ENCODE measurements around a stretch of chr2.

GRCh38 chr2:175855645-175856308, 146.3 kb downstream of the LNPK start:
- PRO-cap = no peak

- PRO-cap = no peak
Measured at GRCh38 chr2:175953149-175953772, 48.8 kb downstream of the LNPK start.

- PRO-cap = no peak
Measured at GRCh38 chr2:176096189-176096974, 3.2 kb upstream of the HOXD12 start.

GRCh38 chr2:176098093-176098574, 1.5 kb upstream of the HOXD12 start:
- PRO-cap = no peak

GRCh38 chr2:176111244-176111785, 4.2 kb downstream of the HOXD11 start:
- PRO-cap = no peak

DNA sequence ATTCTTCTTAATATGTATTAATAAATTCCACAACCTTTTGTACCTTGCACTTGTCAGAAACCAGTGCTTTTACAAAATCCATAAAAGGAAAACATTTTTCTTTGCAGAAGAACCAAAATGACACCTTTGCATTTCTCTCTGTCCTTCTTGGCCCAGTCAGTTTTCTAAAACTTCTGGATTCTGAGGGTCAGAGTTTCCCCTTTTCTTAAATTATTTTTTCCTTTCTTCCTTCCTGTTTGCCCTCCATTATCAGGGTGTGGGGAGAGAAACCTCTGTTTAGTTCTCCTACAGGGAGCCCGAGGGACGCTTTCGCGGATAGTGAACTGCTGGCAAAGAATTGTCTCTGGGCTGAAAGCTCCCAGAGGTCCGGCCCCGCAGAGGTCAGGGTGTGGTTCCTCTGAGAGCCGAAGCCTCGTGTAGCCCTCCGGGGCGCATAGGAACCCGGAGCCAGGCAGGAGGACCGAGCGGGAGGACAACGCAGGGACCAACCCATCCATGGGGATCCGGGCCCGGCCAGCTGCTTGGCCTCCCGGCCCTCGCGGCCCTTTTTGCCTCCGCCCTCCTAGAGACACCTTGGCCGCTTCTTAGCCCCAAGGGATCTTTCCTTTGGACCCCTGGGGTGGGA, 833 bp upstream of the HOXD10 start:
- PRO-cap = no peak

DNA sequence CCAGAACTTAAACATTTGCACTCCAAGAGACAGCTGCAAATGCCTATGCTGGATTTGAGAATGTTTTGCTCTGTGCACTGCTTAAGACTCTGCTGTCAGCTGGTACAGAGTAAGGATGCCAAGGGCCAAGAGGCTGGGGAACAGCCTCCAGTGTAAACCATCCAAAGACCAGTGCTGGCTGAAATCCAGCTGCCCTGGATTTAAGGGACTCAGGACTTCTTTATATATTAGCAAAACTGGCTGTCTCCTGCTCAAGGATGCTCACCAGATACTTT, 3.9 kb downstream of the HOXD8 start:
- PRO-cap = no peak

DNA sequence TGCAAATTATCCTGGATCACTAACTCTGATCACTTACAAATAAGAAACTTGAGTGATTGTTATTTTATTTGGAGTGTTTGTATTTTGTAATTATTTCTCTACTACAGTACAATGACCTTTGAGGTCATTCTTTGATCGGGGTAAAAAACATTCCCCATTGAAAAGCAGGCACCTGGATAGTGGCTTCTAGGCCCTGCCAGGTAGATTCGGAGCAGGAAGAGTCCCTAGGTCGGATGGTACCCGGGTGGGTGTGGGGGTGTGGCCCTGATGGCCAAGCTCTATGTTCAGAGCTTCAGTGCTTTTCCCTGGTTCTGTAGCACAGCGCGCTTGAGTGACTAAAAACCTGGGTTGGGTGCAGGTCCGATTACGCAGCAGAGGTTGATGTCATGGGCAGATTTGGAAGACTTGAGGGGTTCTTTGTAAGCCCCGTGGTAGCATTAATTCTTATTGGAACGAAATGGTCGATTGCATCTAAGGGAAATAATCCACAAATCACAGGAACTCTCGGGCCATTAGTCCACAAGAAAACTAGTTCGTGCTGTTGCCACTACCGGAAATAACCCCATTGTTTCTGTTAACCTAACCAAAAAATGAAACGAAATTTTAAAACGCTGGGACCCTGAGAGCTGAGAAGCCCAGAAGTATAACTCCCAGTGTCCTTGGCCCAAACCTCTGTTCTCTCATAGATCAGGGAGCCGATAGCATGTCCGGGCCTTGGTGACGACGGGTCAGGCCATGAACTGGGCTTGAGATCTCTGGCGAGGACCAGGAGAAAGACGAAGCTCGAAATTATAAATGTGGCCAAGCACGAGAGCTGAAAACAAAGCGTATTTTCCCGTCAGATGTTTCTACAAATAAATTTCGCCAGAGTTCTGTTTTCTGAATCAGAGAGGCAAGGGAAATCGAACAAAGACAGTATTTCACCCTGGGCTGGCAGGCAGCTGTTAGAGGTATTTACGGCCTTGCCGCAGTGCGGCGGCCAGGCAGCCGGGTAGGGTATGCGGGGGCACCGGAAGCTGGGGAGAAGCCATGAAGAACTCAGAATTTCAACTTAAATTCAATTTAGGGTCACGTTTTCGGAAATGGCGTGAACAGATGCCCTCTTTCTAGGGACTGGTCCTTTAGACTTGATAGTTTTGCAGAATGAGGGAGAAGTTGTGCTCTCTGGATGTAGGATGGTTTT, 9.2 kb downstream of the HOXD8 start:
- PRO-cap = no peak

- PRO-cap = no peak
Measured at GRCh38 chr2:176489962-176491065, 221.1 kb downstream of the MTX2 start.

DNA sequence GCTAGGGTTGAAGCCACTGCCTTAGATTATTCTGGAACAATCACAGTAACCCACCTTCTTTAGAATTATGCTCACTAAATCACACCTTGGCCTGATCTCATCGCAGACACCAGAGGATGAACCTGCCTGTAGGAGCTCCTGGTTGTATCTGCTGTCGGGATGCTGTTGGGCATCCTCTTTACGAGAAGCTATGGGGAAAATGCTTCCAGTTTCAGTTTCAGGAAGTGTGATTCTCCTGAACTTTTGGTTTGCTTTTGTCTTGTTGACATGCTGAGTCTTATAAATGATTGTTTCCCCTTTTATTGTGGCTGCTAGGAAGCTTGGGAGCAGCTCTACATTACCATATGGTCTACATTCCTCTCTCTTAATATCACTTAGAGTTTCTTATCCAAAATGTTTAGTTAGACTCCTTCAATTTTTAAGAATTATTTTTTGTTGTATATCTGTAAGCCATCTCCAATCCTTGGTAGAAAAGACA, 227.5 kb downstream of the MTX2 start:
- PRO-cap = no peak

GRCh38 chr2:176653761-176654345, 384.6 kb downstream of the MTX2 start:
- PRO-cap = no peak

DNA sequence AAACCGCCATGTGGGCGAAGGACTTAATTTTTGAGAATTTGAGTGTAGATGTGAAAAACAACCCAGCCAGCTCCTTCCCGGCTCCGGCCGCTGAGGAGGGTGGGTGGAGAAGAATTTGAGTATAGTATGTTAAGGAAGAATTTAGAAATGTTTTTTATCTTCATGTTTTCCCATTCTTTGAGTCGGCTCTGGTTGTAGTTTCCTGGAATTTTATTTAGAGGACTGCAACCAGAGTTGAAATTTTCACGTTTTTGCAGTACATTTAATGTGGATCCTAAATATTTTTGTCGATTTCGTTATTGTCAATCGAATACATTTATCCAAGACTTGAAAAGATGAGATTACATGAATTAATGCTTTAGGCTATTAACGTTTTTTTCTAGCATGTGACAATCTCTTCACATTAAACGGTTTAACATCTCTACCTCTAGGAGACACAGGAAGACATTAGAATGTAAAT, 1.0 kb downstream of the HNRNPA3 start:
- PRO-cap = no peak

DNA sequence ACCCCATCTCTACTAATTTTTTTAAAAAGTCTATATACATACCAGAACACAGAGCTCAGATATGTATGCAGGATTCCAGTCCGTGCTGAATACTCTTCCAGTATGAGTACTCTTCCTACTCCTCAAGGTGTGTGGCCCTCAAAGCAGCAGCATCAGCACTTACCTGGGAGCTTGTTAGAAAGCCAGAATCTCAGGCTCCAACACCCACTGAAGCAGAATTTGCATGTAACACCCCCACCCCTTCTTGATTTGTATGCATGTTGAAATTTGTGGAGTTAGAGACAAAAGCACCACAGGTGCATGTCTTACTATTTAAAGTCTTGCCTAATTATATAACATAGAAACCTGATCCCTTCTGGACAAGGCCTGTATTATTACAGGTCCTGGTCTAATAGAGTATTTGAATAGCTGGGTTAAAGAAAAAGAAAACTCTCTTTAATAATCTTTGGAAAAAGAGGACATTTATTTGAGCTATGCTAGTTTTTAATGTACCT, 50.3 kb upstream of the NFE2L2 start:
- PRO-cap = no peak

DNA sequence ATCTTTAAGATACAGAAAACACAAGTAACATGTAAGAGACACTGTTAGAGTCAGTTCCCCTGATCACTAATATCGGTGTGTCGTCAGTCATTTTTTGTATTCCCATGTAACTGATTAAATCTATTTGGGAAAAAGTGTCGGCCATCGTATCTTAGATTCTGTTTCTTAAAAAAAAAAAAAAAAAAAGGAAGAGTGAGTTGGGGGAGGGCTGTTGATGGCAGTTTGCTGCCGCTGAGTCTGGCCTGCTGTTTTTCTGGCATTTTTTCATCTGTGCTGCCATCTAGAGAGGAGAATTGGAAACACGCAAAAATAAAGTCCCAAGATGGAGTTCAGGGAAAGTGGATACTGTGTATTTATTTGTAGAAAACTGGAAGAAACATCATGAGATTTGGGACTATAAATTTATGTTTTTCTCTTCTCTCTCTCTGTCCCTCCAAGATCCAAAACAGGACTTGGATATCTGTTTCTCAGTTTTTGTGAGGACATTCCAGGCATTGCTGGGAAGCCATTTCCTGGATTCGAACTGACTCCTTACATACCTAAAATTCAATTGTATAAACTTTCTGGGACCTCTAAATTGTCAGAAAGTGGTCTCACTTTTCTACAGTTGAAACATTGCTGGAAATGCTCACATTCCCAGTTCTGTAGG, 60.2 kb upstream of the AGPS start:
- PRO-cap = no peak

GRCh38 chr2:177393342-177393809, 803 bp downstream of the AGPS start:
- PRO-cap = no peak

- PRO-cap = no peak
Measured at GRCh38 chr2:177551214-177552204, 1.1 kb downstream of the TTC30B start.

- PRO-cap = no peak
Measured at GRCh38 chr2:177731234-177731676, 112.7 kb upstream of the TTC30A start.

DNA sequence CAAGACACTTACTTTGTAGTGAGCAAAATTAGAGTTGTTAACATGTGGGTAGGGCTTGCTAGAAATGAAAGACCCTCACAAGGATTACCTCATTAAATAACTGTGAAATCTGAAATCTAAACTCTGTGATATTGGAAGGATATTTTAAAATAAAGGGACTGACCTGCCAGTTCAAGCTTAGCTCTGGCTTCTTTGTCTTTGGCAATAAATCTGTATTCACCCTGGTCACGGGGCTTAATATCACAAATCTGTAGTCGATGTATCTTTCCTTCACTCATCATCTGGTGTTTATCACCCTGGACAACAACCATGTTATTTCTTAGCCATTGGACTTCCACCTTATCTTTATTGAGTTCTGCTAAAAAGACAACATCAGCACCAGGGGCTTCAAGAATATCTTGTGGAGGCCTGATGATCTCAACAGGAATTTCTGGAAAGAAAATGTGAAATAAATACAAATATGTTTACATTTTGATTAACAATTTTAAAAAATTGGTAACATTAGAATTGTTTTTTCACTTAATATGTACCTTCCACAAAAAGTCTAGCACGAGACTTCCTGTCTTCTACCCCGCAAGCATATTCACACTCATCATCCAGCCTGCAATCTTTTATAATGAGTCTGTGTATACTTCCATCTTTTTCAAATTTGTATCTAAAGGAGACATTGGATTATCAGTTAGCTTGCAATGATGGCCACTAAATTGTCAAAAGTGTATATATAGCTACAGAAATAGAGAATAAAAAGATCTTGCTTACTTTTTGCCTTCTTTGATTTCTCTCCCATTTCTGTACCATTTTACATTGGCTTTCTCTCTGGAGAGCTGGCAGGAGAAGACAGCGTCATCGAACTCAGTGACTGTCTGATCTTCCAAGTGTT, 139.4 kb downstream of the PLEKHA3 start:
- PRO-cap = no peak

- PRO-cap = no peak
Measured at GRCh38 chr2:178665055-178665557, 142.1 kb downstream of the TTN start.

DNA sequence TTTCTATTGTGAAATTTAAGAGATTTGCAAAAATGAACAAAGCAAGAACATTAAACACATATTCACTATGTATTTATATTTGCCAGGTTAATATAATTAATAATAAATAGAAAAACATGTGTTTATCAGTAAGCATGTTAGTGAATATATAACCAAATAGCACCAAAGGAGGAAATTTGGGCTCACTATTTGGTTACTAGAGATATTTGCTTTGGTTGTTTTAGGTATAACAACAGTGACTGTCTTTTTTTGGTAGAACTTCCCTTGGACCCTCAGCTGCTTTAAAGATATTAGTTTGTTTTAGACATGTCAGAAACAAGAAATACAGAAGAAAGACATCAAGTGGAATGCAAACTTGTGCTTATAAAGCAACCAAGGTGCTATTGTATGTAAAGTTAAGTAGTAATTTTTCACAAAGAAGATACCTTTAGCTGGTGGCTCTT, 136.5 kb downstream of the TTN start:
- PRO-cap = no peak

Measured in Metastatic Pancreatic Carcinoma in the Ovary (tissue), 1 donor.